Cardiac septum (tissue), 1 donor: ENCODE data around the genes CREG2 and IL18RAP.

GRCh38 chr2:101328381-101329143 is 20.1 kb upstream of the RNF149 start:
- PRO-cap: no peak

- PRO-cap: no peak
Measured at GRCh38 chr2:101386781-101387842, at the start of gene CREG2. Gene CREG2 (minus strand): TSS chr2:101387503.

DNA sequence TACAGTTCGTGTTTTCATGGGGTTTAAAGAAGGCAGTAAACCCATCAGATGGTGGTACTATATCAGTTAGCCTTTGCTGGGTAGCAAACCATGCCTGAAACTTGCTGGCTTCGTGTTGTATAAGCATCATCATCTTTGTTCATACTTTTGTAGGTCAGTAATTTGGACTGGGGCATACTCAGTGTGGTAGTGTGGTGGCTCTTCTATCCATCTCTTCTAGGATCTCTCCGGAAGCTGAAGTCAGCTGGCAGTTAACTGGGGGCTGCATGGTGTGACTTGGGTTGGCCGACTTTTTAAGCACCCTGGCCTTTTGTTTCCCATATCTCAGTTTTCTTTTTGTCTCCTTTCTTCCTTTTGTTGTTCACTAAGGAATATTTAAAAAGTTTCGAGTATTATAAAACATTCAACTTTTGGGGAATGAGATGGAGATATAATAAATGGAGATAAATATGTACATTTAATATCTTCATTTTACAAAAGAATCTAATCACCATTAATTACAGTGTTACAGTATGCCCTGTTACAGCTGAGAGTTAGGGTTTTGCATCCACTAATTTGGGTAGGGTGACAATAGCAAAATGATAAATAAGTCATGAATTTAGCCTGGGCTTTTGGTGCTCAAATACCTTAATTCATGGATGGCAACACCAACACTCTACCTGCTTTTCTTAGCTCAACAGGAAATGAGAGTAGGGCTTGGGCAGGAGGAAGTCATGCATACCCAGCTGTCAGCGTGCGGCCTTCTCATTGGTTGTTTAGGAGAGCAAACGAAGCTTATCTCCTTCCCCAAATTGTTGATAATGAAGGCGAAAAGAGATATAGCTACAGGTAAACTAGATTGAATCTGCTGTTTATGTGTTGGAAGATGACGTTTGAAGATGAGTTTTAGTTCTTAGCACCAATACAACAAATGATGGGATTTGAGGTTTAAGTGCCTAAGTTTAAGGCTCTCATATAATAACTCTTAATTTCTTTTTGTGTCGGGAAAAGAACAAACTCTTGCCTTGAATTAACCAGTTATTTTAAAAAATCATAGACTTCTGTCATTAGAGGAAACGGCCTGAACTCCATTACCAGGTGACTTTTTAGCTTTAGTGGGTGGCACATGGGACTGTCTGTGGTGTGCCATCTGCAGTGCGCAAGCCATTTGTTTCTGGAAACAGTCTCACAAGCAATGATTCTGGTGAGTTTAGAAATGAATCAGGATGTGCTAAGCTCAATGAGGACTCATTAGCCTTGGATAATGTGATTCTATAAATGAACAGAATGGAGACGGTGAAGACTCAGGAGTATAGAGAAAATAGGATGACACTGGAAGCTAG is 19.5 kb downstream of the MAP4K4 start:
- PRO-cap: no peak

DNA sequence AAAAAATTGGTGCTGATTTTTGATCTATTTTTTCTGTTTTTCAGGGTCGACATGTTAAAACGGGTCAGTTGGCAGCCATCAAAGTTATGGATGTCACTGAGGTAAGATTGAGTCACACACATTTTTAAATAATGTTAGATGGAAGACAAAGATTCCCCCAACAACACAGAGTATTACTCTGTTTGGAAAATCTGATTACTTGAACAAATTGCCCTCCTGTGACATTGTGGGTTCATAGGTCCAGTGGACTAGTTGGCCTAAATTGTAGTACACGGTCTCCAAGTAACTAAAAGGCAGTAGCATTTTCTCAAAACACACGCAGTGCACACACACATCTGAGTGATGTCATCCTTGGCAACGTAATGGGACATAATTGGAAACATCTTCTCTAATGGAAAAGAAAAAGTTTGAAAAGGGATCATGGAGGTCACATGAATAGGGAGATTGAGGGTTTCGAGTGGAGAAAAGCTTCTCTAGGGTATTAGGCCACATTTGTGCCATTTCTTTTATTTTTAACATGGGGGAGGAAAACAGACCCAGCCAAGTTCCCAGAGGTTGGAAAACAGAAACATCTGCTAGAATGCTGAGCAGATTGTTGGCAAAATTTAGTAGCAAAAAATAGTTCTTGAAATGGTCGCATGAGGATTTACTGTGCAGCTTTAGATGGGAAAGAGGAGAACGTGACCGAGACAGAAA is 93.3 kb downstream of the MAP4K4 start:
- PRO-cap: no peak

- PRO-cap: no peak
Measured at GRCh38 chr2:101829415-101829748, 131.9 kb downstream of the MAP4K4 start.

- PRO-cap: no peak
Measured at GRCh38 chr2:101998628-101999780, 7.2 kb downstream of the IL1R2 start.

- PRO-cap: no peak
Measured at GRCh38 chr2:102069039-102069946, 73.3 kb upstream of the IL1R1 start.

- PRO-cap: no peak
Measured at GRCh38 chr2:102103789-102104207, 38.7 kb upstream of the IL1R1 start.

- PRO-cap: no peak
Measured at GRCh38 chr2:102107617-102107989, 34.9 kb upstream of the IL1R1 start.

GRCh38 chr2:102190509-102191011 is 3.7 kb downstream of the IL1RL2 start:
- PRO-cap: no peak

DNA sequence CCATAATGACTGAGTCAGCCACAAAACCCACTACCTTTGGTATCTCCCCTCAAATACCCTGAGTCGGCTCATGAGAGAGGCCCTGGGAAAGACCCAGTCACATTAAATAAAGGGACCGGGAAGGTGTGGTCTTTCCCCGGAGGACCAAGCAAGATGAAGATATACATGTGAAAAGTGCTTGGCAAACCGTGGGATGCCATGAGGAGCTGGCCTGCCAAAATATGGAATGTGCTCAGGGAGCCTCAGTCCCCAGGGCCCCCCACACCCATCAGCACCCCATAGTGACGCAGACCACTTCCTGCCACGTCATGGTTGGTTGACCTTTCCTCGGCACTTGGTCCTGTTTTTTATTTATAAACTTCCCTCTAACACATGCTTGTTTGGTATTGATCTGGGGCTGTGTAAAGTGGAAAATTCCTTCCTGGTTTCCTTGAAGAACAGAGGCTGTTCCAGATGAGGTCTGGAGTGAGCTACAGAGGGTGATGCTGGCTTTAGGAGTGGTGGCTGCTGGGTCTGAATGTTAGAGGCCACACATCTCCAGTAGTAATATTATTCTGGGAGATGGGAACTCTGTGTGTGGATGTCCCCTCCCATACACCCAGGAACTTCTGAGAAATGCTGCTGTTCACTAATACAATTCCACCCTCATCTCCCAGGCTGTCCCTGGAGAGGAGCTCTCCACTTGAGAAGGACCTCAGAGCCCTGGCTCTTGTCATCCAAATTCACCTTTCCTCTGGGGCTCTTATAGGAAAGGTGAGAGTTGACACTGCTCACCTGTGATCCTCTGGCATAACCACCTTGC is 51.6 kb downstream of the IL1RL2 start:
- PRO-cap: bidirectional peak, plus-strand start at position 456 of the sequence, minus-strand start at position 223 of the sequence

DNA sequence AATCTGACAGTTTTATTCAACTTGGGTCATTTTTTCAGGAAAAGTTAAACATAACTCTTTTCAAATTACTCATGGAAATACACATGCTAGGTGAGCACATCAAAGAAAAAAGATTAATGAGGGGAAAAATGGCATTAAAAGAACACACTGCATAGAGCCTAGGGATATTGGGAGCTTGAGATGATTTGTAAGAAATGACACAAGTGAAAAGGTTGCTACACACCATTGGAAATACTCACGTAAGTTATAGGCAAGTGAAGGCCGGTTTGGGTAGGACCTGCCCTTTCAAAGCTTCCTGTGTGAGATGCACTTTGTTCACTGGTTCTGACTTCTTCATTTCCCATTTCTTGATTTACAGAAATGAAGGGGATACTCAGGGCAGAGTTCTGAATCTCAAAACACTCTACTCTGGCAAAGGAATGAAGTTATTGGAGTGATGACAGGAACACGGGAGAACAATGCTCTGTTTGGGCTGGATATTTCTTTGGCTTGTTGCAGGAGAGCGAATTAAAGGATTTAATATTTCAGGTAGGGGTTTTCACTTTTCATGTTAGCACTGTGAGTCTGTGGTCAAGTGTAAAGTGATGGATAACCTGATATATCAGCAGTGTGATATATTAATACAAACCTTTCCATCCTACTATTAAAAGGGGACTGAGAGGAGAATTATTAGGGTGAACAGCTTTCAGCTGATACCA is at the start of gene IL18RAP:
Gene IL18RAP, plus strand, starts transcription at position 341 of the 698 bp plus-strand sequence.
- PRO-cap: no peak

- PRO-cap: no peak
Measured at GRCh38 chr2:102513936-102514444, 41.0 kb downstream of the SLC9A4 start.

- PRO-cap: no peak
Measured at GRCh38 chr2:102621235-102622241, 2.2 kb downstream of the SLC9A2 start.

DNA sequence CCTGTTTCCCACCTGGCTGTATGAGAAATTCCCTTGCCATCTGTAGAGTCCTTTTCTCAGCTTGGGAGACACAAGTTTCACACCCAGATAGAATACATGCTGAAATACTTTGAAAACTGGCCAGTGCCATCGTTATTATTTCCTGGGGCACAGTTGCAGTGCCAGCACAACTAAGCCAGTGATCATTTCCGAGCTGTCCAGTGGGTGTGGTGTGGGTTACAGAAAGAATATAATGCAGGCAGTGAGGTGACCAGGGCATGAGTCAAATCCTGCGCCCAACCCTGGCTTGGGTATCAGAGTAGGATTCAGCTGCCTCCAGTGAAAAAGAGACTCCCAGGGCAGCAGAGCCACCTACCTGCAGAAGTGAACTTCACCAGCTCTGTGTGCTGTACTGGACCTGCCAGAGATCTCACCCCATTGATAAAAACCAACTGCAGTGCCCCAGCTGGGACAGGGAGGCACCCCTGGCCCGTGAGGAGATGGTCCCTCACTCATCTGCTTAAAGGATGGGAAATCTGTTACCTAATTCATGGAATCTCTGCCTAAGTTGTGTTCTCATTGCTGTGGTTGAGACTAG is 18.0 kb downstream of the SLC9A2 start:
- PRO-cap: no peak

GRCh38 chr2:102668022-102668578 is 48.7 kb downstream of the SLC9A2 start:
- PRO-cap: no peak

GRCh38 chr2:102762151-102762435 is 262 bp downstream of the TMEM182 start:
- PRO-cap: no peak

DNA sequence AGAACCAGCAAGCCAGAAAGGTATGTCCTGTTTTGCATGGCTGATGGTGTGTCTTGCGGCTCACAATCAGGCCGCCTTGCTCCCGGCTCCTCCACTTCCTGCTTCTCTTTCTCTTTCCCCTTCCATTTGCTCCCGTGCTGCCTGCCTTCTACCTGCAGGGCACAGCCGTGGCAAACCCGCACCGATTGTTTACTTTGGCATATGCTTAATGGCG is 419.5 kb upstream of the POU3F3 start:
- PRO-cap: no peak

DNA sequence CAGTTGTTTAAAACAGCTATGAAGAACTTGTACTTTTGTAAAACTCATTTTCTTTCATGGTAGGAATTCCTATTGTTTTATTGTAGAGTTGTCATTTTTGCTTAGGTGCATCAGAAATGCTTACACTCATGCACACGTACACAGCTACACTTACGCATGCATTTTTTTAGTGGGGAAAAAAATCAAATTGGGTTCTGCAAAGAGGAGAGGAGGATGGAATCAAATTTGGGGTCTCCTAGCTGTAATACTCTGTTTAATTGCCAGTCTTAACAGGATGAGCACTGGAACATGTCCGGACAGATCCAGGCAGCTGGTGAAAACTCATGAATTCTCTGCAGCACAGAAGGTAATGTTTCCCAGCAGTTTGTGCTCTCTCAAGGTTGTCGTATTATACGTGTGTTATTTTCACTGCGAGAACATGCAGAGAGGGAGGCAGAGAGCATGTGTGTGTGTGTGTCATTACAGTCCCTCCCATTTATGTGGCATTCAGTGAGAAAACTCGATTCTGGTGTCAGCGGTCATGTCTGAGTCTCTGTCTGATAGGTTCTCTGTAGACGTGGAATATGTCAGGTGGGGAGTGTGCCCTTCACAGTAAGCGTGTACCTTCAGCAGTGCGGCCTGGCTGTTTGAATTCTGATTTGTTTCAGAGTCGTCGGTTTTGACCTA is 150.3 kb upstream of the POU3F3 start:
- PRO-cap: no peak

DNA sequence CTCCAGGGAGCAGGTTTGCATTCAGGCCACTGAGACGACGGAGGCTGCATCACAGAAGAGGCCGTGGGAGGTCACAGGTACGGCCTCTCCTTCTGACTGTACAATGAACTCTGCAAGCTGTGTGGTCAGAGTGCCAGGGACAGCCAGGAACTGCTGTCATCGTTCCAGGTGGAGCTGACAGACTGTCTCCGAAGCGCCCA is 149.2 kb upstream of the POU3F3 start:
- PRO-cap: no peak